Thyroid gland (tissue), 7 donors: ENCODE measurements around the gene NRDE2.

DNA sequence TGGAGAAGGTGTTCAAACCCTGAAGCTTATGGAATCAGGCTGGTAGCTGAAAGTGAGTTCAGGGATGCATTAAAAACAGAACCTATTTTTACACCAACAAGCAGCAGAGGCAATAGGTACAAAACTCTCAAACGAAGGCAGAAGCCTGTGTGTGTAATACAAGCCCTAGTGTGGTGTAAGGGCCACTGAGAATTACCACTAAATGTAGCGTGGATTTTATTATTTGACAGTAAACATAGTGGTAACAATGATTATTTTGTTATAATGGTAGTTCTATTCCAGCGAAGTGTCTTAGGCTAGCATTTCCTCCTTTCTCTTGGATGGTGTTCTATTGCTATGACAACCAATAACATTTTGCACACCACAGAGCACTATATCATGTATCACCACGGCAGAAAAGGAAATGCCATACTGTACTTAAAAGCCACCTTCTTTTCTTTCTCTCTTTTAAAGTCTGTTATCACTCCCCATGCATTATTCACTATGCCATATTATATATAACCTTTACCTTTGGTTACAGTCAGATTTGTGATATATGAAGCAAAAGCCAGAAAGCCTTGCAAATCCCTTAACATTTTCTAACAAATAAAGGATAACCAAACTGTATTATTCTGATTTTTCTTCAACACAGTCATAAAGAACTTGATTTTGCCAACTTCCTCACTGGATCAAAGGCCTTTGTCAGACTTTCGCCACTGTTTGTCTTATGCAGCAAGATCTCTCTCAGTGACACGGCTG is 195.9 kb downstream of the FOXN3 start:
- PRO-cap, 2 experiments = no peak in any of the 2 experiments
- RAMPAGE, long total RNA, 5 experiments = no peak in any of the 5 experiments

- PRO-cap, 2 experiments = no peak in any of the 2 experiments
- RAMPAGE, long total RNA, 5 experiments = no peak in any of the 5 experiments
Measured at GRCh38 chr14:89269418-89270001, 147.5 kb downstream of the FOXN3 start.

- PRO-cap, 2 experiments = no peak in any of the 2 experiments
- RAMPAGE, long total RNA, 5 experiments = no peak in any of the 5 experiments
Measured at GRCh38 chr14:89292095-89292775, 124.8 kb downstream of the FOXN3 start.

GRCh38 chr14:89308378-89309028 is 108.5 kb downstream of the FOXN3 start:
- PRO-cap, 2 experiments = no peak in any of the 2 experiments
- RAMPAGE, long total RNA, 5 experiments = no peak in any of the 5 experiments

- PRO-cap, 2 experiments = no peak in any of the 2 experiments
- RAMPAGE, long total RNA, 5 experiments = no peak in any of the 5 experiments
Measured at GRCh38 chr14:89352030-89352575, 64.9 kb downstream of the FOXN3 start.

- PRO-cap, 2 experiments = no peak in any of the 2 experiments
- RAMPAGE, long total RNA, 5 experiments = no peak in any of the 5 experiments
Measured at GRCh38 chr14:89368381-89369523, 48.3 kb downstream of the FOXN3 start.

DNA sequence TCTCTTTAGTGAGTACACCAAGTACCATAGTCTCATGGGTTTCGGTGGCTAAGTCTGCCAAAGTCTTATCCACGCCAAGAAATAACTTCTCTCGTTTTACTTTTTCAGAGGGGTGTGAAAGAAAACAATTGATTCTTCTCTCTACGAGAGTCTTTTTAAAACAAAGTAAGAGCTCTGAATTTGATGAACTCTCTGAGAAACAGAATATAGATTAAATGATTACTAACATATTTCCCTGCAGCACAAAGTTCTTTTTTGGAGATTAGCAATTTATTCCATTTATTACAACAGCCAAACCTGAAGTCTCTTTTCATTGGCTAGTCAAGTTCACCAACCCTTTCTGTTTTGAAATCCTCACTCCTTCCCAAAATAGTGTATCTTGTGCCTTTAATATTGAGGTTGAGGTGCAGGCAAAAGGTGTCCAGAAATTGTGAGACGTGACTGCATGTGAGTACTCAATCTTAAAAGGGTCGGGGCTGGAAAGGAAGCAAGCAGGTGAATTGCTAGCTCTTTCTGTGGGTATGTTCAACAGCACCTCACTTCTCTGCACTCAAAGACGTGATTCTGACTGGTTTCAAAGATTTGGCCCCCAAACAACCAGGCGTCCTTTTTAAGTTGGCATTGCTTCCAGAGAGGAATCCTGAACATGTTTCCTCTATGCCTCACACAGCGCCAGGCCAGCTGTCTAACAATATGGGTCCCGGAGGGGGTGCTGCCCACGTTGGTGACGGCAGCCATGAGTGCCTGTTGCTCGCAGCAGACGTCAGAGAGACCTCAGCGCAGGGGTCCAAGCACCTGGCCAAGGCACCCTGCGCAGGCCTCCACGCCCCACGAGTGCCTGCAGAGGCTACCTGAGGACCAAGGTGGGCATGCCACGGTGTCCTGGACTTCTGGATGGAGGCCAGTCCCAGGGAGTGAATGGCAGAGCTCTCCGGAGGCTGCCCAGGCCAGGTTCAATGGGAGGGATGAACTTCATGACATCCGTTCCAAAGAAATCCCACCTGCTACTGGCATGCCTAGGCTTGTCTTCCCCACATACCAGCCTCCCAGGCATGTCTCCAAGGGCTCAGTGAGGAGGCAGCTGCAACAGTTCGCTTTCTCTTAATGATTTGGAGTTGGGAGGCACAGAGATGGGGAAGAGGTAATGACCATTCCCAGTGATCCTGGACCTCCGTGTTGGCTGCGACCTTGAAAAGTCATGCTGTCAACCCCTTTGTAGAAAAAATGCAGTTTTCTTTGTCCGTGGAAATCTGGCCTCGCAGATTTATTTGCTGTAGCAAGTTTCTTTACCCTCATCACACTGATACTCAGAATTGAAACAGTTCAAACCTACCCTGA is 11.4 kb upstream of the FOXN3 start:
- PRO-cap, 2 experiments = peak in 1 of 2 experiments; most common plus-strand start position 390 of the sequence (in 1); most common minus-strand start position 253 of the sequence (in 1)
- RAMPAGE, long total RNA, 5 experiments = no peak in any of the 5 experiments

DNA sequence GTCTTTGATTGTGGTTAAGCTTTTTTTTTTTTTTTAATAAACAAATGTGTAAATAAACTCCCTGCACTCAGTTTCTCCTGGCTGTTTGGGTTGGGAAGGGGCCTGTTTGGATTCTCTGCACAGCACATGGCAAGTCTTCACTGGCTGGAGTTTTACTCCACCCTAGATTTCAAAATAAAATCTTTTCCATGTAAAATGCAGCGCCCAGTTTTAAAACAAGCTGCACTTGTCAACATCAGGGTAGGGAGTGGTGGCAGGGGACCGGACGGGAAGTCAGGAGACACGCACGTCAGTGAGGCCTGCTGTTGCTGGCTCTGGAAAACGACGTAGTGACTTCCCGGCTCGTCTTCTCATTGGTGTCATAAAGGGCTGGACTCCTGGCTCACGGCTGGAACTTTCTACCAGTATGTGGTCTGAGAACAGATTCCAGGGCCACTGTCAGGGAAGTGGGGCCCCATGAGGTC is 64.1 kb upstream of the FOXN3 start:
- PRO-cap, 2 experiments = peak in 1 of 2 experiments; most common plus-strand start position 359 of the sequence (in 1); most common minus-strand start position 105 of the sequence (in 1)
- RAMPAGE, long total RNA, 5 experiments = no peak in any of the 5 experiments

GRCh38 chr14:89493161-89493463 is 76.1 kb upstream of the FOXN3 start:
- PRO-cap, 2 experiments = no peak in any of the 2 experiments
- RAMPAGE, long total RNA, 5 experiments = no peak in any of the 5 experiments

DNA sequence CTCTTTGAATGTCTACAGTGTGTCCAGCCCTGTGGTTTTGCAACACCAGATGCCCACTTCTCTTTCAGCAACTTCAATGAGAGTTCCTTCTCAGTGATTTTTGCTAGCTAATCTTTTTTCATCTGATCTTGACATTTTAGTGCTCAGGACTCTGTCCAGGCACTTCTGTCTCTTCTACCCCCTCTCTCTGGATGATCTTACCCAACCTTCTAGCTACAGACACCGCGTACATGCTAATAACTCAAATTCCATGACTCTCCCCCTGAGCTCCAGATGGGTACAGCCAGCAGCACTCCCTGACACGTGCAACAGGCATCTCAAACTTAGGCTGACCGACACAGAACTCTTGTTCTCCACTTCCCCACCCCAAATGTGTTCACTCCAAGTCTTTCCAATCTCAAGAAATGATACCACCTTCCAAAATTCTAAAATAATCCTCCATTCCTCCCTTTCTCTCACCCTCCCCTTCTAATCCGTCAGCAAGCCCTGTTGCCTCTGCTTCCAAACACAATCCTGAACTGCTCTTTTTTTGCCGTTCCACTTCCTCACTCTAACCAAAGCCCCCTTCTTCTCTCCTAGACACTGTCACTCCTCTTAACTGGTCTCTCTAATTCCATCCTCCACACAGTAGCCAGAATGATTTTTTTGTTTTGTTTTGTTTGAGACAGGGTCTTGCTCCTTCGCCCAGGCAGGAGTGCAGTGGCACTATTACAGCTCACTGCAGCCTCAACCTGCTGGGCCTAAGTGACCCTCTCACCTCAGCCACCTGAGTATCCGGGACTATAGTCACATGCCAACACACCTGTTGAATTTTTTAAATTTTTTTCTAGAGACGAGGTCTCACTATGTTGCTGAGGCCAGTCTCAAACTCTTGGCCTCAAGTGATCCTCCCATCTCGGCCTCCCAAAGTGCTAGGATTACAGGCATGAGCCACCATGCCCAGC is 161.4 kb upstream of the FOXN3 start:
- PRO-cap, 2 experiments = no peak in any of the 2 experiments
- RAMPAGE, long total RNA, 5 experiments = no peak in any of the 5 experiments

GRCh38 chr14:89641830-89642367 is 224.9 kb upstream of the FOXN3 start:
- PRO-cap, 2 experiments = no peak in any of the 2 experiments
- RAMPAGE, long total RNA, 5 experiments = no peak in any of the 5 experiments

DNA sequence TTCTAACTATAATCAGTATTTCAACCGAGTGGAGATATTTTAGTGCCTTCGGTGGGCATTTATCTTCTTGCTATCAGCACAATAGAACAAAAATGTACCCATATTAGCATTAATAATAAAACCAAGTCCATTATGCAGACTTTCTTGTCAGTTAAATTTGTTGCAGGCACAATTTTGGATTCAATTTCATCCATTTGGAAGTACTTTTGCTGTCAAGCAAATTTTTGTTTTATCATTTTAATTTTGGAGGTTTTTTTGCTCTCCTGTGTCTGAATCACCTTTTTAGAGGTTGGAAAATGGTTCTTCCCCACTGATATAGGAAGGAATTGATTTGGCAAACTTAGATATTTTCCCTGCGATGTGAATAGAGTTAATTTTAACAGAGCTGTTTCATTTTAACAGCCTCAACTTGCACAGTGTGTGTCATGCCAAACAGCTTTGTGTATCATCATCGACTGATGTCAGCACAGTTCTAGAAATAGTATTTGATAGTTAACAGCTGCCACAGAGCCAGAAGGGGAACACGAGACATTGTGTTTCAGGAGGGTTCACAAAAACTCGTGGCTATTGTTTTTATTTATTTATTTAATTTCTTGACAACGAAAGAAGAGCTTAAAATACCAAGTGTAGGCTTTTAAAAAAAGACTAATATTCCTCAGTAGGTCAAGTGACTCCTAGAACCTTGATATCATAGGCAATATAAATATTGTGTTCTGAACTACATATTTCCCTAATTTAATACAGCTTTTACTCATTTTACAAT is 243.1 kb upstream of the FOXN3 start:
- PRO-cap, 2 experiments = no peak in any of the 2 experiments
- RAMPAGE, long total RNA, 5 experiments = no peak in any of the 5 experiments

DNA sequence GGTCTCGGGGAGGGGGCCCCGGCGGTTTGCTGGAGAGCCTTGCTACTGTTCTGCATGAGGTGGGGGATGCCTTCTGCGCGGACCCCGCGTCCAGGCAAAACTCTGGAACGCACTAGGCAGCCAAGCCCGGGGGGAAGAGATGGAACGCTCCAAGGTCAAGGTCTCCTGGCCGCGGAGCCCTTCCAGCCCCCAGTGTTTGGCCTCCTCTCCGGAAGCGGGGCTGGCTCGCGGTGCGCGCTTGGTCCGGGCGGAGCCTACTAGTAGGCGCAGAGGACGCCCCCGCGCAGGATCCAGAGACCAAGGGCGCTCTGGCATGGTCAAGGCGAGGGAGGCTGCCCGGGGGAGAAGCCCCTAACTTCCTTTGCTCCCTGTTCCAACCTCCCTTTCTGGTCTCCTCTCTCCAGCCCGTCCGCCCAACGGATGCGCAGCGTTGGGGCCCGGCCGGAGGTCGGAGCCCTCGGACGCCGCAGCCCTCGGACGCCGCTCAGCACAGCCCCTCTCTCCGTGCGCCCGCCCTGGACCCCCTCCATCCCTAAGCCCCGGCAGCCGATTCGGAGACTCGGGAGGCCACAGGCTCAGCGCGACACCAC is 741 bp upstream of the KCNK13 start:
- PRO-cap, 2 experiments = peak in 1 of 2 experiments; most common plus-strand start position 286 of the sequence (in 1); most common minus-strand start position 234 of the sequence (in 1)
- RAMPAGE, long total RNA, 5 experiments = no peak in any of the 5 experiments

GRCh38 chr14:90331423-90332554 is at the start of gene NRDE2:
NRDE2 (minus strand) TSS chr14:90331941.
- PRO-cap, 2 experiments = peak in 2 of 2 experiments; most common plus-strand start chr14:90331725 (in 1); most common minus-strand start chr14:90331693 (in 2)
- RAMPAGE, long total RNA, 5 experiments = start-site peak on the minus strand in 2 of 5 experiments, at chr14:90331927-90331984 at its widest, 308 to 337 reads per replicate

DNA sequence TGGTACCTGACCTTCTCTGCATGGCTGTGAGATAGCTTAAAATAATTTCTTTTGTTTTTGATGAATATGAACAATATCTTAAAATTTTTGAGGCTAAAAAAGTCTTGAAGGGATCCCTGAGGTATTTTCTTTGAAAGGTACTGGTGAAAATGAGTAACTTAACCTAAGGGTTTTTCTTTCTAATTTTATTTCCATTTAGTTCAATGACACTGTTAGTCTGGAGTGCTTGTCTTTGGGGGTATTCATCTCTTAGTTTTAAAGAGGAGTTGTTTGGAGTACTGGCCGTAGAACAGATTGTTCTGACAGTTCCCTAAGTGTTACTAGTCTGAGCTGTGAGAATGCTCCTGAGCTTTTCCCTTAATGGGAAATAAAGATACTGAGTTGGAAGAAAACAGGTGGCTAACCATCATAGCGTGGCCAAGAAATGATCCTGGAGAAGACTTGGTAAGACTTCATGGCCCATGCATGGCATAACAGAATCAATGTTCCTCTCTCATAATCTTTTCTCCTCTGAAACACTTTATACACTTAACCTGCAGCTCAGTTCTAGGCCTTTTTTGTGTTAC is 6.1 kb downstream of the CALM1 start:
- PRO-cap, 2 experiments = no peak in any of the 2 experiments
- RAMPAGE, long total RNA, 5 experiments = no peak in any of the 5 experiments

DNA sequence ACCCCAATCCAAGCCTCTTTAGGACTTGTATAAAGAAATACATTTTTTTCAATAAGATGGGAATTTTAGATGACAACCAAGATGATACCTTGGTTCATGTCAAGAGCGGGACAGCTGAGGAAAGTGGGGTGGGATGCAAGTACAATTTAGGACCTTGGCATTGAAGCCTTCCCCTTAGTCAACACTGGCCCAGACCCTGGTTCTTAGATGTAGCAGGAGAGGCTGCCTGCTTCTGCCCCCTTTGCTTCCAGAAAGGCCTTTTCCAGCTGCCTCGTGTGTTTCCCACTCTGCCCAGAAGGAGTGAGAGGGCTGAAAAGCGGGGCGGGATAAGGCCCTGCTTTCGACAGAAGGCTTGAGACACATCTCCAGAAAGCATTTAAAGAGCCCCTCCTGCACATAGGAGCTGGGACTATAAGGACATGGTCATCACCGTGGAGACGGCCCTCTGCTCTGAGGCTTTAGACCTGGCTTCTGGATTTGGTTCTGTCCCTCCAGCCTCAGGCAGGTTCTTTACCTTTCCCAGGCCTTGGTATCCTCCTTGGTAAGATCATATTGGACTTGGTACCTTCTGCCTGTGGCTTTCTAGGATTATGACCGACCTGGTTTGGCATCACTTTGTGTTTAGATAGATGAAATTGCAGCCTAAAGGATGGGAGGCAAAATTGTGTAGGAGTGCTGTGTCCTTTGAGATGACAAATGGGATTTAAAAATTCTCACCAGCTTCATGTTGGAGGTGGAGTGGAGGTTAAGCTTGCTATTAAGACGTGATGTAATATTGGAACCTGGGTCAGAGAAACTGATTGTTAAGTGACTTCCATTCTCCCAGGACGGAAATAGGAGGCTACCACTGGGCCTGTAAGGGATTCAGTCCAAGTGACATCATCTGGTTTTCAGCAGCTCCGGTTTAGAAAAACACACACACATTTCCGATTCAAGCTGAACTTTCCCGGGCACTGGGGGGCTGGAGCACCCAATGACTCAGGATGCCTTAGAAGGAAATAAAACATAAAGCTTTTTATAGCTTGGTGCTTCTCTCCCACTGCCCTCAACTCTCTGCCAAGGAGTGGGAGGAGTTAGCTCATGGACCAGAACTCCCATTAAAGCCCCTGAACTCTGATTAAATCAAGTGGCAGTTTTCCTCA is 12.1 kb downstream of the CALM1 start:
- PRO-cap, 2 experiments = no peak in any of the 2 experiments
- RAMPAGE, long total RNA, 5 experiments = no peak in any of the 5 experiments

DNA sequence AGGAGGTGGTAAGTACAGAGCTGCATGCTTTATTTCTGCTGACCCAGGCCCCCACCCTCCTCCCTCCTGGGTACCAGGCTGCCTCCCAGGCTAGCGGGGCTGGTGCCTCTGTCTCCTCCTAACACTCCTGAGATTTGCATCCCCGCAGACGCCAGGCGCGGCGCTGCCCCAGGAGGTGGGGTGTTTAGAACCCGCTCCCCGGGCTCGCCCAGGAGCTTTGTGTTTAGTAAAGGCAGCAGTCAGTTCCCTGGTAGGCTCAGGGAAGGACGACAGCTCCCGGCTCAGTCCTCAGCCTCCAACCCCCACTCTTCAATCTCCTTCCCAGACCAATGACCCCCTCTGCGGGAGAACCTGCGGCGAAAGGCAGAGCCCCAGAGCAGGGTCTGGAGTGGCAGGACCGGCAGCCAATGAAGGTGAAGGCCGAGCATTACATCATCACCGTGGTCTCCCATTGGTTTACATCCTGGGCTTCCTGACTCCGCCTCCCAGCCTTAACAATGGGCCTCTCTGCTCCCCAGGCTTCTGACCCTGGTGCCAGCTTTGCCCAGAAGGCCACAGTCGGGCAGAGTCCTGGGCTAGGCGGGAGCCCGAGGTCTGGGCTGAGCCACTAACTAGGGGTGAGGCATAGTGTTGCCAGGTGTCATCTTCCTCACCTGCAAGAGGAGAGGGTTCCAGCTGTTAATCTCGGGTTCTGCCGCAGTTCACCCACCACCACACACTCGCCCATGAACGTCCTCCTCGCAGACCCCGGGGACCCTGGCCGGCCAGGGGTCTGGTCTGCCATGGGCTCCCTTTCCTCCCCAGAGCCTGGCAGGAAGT is 57.5 kb downstream of the CALM1 start:
- PRO-cap, 2 experiments = no peak in any of the 2 experiments
- RAMPAGE, long total RNA, 5 experiments = no peak in any of the 5 experiments

DNA sequence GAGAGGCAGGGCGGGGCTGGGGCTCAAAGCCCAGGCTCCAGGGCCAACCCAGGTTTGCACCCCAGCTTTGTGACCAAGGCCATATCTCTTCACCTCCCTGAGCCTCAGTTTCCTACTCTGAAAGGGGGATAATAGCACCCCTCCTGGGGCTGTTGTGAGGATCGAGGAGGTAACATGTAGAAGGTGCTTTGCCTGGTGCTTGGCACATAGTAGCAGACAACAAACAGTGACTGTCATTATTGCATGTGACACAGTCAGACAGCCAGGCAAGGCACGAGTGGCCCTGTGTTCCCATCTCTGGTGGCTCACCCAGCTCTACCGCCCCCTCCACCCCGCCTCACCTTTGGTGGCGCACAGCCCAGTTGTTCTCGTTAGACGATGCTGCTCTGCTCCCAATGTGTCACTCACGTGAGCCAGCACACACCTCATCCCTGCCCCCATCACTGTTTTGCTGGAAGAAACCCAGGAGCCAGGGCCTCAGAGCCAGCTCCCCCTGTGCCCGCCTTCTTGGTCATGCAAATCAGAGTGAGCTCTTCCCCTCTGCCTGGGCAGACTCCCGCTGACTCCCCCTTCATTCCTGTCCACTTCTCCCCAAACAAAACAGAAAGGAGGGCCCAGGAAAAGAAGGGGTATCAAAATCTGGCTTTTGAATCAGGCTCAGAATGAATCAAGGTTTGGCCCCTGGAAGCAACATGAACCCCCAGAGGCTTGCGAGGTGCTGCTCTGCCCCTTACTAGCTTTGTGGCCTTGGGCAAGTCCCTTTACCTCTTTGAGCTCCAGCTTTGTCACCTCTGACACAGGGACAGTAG is 113.4 kb downstream of the CALM1 start:
- PRO-cap, 2 experiments = no peak in any of the 2 experiments
- RAMPAGE, long total RNA, 5 experiments = no peak in any of the 5 experiments

GRCh38 chr14:90516543-90516880 is 119.7 kb downstream of the CALM1 start:
- PRO-cap, 2 experiments = no peak in any of the 2 experiments
- RAMPAGE, long total RNA, 5 experiments = no peak in any of the 5 experiments

DNA sequence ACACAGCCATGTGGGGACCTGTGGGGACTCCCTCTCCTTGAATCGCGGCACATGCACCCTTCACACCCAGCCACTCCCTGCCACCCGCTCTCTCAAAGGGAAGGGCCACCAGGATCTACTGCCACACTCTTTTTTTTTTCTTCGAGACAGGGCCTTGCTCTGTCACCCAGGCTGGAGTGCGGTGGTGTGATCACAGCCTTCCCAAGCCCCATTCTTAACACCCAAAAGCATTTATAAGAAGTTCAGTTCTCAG is 120.8 kb downstream of the CALM1 start:
- PRO-cap, 2 experiments = no peak in any of the 2 experiments
- RAMPAGE, long total RNA, 5 experiments = no peak in any of the 5 experiments